OCI-LY7 (cell line): ENCODE results near the gene CNST.

GRCh38 chr1:246152837-246153678, 354.0 kb downstream of the SMYD3 start:
- PRO-cap = no peak
- RAMPAGE, long total RNA = no peak

- PRO-cap = no peak
- RAMPAGE, long total RNA = no peak
These were observed 303.6 kb downstream of the SMYD3 start for GRCh38 chr1:246203482-246203948.

DNA sequence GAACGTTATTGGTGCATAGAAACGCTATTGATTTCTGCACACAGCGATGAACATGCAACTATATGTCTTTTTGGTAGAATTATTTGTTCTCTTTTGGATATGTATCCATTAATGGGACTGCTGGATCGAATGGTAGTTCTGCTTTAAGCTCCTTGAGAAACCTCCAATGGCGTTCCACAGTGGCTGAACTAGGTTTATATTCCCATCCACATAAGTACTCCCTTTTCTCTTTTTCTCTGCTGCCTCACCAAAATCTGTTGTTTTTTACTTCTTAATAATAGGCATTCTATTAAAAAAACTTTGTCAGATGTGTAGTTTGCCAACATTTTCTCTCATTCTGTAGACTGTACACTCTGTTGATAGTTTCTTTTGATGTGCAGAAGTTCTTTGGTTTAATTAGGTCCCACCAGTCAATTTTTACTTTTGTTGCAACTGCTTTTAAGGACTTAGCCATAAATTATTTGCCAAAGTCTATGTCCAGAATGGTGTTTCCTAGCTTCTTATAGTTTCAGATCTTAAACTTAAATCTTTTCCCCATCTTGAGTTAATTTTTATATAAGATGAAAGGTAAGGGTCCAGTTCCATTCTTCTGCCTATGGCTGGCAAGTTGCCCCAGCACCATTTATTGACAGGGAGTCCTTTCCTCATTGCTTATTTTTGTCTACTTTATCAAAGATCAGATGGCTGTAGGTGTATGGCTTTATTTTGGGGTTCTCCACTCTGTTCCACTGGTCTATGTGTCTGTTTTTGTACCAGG, 253.1 kb downstream of the SMYD3 start:
- PRO-cap = no peak
- RAMPAGE, long total RNA = no peak

DNA sequence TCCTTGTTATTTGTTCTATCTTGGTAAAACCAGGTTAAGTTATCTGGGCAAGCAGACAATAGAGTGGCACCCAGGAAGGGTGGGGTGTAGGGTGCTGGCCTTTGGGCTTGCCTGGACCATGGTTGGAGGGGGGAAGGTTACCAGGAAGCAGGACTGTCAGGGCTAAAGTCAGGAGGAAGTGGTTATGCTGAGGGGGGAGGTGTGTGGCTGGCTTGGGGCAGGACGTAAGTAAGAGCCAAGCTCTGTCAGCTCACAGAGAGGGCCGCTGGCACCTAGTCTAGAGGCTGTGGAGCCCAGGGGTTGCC, 20.3 kb upstream of the SMYD3 start:
- PRO-cap = no peak
- RAMPAGE, long total RNA = no peak

- PRO-cap = no peak
- RAMPAGE, long total RNA = no peak
These were observed 768 bp downstream of the TFB2M start for GRCh38 chr1:246565229-246565756.

DNA sequence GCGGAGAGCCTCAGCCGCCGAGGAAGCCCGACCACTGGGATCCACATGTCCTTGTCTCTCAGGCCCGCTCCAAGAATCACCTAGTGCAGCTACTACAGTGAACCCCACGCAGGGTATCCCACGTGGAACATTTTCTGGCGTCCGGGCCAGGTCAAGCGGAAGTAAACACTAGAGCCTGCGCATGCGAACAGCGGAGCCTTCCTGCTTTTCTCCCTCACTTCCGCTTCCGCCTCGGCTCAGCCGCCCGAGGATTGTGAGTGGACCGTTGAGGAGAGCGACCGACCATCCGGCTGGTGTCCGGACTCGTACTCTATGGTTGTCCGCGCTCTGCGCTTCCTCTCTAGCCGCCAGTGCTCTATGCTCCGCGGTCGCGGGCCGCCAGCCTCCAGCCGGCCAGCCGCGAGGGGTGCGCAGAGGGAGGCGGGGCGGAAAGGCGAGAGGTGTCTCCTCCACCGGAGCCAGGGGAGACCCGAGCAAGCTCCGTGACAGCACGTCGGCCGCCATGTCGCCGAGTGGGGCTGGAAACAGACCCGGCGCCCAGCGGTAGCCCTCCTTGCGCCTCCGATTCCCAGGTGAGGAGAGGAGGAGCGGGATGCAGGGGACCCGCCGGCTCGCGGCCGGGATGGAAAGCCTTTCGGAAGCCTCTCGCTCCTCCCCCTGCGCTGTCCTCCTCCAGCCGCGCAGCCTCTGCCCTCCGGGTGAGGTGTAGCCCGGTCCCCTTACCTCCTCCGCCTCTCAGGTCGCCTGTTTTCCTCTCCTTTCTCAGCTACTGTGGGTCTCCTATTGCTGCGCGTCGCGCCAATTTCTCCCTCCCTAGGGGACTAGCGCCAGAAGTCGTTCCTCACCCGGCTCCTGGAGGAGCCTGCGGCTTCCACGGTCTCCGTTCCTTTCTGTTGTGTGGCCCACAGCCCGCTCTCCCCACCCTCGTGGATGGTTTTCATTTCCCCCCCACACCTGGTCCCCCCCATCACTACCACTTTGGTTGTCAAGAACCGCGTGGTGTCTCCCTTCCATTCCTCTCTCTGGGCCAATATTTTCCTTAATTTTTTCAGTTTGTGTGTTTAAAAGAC, at the start of gene CNST:
TSS of gene CNST (plus strand) at position 365 of the 1,070 bp plus-strand sequence.
- PRO-cap = bidirectional peak, plus-strand start at position 413 of the sequence, minus-strand start at position 170 of the sequence; bidirectional peak, plus-strand start at position 970 of the sequence, minus-strand start at position 892 of the sequence
- RAMPAGE, long total RNA = no peak

DNA sequence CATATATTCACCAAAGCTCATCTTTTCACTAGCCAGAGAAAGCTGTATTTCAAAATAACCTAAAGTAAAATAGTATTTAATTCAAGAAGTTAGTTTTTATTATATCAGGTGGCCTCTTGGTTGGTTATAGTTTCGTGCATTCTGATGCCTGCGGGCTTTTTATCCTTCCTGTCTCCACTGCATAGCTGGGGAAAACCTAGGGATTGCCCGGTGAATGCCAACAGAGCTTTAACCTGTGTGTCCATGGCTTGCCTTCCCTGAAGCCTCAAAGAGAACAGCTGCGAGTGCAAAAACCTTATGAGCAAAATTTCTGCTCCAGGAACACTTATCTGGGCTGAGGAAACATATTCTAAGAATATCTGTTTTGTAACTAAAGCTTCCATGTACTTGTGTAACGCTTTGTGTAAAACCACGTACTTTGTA, 7.1 kb downstream of the CNST start:
- PRO-cap = no peak
- RAMPAGE, long total RNA = no peak

DNA sequence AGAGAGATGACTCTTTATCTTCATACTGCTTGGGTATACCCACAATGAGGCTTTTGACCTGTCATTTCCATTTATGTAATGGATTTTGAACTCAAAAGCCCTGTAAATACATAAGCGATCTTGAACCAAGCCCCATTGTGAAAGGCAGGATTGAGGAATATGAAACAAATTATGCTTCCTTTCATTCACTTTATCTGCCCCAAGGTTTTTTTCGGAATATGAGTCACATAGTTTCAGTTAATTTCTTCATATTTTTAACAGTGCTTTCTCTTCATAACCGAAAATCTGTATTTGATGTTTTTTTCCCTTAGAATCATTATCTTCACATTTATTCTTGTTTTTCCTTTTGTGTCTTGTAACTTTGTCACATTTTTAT, 21.4 kb downstream of the CNST start:
- PRO-cap = no peak
- RAMPAGE, long total RNA = no peak

DNA sequence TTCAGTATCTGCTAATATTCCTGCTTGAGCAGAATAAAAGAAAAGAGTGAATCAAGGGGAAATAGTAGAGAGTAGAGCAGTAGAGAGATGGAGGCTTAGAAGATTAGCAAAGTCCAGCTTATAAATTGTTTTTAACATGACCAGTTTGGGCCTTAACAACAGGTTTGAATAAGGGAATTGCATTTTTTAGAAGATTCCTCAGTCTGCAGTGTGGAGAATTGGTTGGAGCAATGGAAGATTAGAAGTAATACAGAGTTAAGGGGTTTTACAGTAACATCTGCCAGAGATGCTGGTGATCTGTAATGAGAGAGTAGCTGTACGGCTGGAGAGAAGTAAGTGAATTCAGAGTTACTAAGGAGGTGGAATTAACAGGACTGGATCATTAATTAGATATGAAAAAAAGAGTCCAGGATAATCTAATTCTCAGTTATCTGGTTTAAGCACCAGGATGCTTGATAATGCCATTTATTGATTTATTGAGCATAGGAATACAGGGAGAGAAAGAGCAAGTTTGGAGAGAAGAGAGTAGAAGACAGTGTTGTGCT, 34.0 kb downstream of the CNST start:
- PRO-cap = no peak
- RAMPAGE, long total RNA = no peak

DNA sequence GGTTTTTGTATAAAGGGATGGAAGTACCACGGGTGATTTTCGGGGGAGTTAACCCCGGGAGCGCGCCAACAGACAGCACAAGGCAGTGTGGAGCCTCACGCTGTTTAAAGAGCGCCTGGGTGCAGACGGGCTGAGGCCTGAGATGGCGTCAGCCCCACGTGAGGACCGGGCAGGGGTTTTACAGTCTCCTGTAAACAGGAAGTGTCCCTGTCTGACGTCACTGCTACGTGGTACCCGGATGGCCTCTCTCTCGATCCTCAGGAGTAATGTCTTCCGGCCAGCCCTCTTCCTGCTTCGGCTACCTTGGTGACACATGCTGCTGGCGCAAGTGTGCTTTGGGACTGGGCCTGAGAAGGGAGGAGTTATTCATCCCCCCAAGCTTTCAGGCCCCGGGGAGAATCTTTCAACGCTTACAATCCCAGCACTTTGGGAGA, 41.2 kb downstream of the CNST start:
- PRO-cap = no peak
- RAMPAGE, long total RNA = no peak

GRCh38 chr1:246769221-246769866, 45.1 kb downstream of the SCCPDH start:
- PRO-cap = no peak
- RAMPAGE, long total RNA = no peak

DNA sequence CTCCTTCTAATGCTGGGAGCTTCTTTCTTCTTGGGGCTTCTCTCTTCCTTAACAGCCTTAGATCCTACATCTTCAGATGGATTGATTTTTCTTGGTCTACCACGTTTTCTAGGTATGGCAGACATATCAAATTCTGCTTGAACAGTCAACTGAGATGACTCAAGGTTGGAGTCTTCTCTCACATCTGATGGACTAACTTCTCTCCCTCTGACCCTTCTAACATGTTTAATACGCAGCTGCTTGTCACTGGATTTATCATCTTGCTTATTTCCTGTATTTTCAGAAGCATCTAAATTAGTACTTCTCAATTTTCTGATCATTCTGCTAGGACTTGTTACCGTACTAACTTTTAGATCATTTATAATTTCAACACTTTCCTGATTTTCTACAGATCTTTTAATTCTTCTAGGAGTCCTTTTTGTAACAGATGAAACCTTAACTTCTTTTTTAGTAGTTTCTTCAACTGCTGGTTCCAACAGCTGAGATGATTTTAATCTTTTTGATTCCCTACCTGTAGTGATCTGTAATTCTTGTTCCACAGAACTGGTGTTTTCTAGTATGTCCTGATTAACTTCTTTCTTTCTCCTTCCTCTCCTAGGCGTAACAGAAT, 81.7 kb downstream of the AHCTF1 start:
- PRO-cap = no peak
- RAMPAGE, long total RNA = no peak

GRCh38 chr1:246874926-246876009, 56.5 kb downstream of the AHCTF1 start:
- PRO-cap = no peak
- RAMPAGE, long total RNA = no peak

GRCh38 chr1:246959767-246960527, 28.2 kb upstream of the AHCTF1 start:
- PRO-cap = no peak
- RAMPAGE, long total RNA = no peak

DNA sequence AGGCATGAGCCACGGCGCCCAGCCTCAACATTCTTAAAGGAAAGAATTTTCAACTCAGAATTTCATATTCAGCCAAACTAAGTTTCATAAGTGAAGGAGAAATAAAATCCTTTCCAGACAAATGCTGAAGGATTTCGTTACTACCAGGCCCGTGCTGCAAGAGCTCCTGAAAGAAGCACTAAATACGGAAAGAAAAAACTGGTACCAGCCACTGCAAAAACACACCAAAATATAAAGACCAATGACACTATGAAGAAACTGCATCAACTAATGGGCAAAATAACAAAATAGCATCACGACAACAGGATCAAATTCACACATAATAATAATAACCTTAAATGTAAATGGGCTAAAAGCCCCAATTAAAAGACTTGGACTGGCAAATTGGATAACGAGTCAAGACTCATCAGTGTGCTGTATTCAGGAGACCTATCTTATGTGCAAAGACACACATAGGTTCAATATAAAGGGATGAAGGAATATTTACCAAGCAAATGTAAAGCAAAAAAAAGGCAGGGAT, 29.8 kb upstream of the ZNF669 start:
- PRO-cap = no peak
- RAMPAGE, long total RNA = no peak

- PRO-cap = no peak
- RAMPAGE, long total RNA = no peak
These were observed 21.2 kb downstream of the ZNF124 start for GRCh38 chr1:247150471-247151234.

GRCh38 chr1:247299883-247300426, 31.7 kb downstream of the ZNF496 start:
- PRO-cap = no peak
- RAMPAGE, long total RNA = no peak

GRCh38 chr1:247329078-247329484, 2.6 kb downstream of the ZNF496 start:
- PRO-cap = no peak
- RAMPAGE, long total RNA = no peak

- PRO-cap = no peak
- RAMPAGE, long total RNA = no peak
These were observed 6.0 kb upstream of the NLRP3 start for GRCh38 chr1:247409938-247410432.

DNA sequence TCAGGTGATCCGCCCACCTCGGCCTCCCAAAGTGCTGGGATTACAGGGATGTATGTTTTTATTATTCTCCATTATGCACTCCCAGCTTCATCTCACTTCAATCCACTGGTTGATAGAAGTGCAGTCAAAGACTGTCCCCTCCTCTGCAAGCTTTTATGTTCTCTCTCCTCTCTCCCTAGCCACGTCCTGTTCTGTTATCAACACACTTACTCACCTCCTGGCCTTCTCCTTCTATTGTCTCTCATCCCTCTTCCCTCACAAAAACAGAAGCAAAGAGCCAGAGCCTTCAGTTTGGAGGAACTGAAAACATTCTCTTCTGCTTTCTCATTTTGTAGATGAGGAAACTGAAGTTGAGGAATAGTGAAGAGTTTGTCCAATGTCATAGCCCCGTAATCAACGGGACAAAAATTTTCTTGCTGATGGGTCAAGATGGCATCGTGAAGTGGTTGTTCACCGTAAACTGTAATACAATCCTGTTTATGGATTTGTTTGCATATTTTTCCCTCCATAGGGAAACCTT, 1.8 kb downstream of the NLRP3 start:
- PRO-cap = no peak
- RAMPAGE, long total RNA = no peak